ENCODE measurements around a stretch of chr2.

- RAMPAGE, long total RNA = no peak
- RRBS = no CpG with 5 or more reads among the region's 5 CpGs
Measured at GRCh38 chr2:21011464-21012021, 32.3 kb downstream of the APOB start.

DNA sequence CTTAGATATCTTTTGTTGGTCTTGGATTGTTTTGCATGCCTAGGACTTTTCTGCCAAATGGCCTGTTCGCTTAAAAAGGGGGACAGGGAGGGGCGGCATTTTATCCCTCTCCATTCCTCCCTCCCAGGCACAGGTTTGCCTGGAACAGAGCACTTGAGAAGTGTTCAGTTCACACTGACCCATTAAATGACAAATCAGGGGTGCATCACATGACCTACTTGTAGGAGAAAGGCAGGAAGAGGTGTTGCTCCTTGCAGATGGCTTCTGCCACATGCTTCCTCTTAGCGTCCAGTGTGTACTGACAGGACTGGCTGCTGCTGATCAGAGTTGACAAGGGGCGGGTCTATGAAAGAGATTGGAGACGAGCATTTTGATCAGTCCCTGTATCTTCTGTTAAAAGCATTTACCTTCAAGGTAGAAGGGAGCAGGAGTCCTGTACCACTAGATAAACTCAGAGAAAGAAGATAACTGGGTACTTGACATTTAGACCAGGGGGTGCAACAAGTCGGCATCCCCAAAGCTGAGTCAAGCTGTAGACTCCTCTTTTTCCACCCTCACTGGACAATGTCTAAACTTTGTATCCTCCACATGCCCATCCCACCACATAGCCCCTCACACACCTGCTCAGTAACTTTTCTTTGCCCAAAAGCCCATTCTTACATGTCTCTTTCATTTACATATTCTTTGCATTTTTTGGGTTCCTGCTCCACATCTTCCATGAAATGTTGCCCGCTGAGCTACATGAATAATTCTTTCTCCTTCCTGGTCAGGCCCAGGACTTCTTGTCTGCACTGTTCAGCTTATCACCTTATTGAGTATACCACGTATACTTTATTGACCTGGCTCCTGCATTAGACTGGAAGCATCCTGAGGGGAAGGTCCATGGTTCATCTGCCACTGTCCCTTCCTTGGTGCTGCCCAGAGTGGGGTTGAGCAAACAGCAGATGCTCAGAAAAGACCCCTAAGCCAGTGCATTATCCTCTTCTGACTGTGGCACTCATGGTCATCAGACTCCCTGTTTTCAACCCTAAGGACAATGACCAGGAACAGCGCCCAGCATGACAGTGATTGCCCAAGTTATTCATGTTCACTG, 8.2 kb downstream of the APOB start:
- RAMPAGE, long total RNA = no peak
- RRBS = no CpG with 5 or more reads among the region's 9 CpGs

DNA sequence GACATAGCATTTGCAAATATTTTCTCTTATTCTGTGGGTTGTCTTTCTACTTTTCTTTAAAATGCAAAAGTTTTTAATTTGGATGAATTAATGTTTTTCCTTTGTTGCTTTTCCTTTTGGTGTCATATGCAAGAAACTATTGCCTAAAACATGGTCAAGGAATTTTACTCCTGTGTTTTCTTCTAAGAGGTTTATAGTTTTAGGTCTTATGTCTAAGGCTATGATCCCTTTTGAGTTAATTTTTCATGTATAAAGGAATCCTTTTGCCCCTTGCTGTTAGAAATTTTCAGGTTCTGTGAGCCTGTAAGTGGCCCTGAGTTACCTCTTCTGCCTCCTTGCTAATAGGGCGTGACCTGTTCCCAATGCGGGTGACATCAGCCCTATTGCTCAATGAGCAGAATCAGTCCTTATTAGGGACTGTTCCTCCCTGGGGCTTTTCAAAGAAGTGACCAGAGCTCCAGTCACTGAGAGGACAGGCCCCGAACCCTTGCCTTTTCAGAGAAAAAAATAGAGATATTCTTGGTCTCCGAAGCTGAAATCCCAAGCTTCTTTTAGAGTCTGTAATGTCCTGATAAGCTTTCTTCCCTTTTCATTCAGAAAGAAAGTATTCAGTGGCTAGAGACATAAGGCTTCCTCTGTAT, 8.1 kb upstream of the APOB start:
- RAMPAGE, long total RNA = no peak
- RRBS = no CpG with 5 or more reads among the region's 4 CpGs

DNA sequence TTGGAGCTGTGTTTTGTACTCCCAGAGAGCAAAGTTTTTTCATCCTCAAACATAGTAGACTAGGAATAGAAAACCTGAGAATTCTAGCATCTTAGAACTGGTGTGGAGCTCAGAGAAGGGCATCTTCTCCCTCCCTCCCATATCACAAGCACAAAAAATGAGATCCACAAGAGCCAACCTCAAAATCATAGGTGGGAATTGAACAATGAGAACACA, 904.1 kb downstream of the TDRD15 start:
- RAMPAGE, long total RNA = no peak

- RAMPAGE, long total RNA = no peak
- RRBS = no CpG with 5 or more reads among the region's 2 CpGs
Measured at GRCh38 chr2:22559684-22560006, 825.3 kb upstream of the KLHL29 start.

DNA sequence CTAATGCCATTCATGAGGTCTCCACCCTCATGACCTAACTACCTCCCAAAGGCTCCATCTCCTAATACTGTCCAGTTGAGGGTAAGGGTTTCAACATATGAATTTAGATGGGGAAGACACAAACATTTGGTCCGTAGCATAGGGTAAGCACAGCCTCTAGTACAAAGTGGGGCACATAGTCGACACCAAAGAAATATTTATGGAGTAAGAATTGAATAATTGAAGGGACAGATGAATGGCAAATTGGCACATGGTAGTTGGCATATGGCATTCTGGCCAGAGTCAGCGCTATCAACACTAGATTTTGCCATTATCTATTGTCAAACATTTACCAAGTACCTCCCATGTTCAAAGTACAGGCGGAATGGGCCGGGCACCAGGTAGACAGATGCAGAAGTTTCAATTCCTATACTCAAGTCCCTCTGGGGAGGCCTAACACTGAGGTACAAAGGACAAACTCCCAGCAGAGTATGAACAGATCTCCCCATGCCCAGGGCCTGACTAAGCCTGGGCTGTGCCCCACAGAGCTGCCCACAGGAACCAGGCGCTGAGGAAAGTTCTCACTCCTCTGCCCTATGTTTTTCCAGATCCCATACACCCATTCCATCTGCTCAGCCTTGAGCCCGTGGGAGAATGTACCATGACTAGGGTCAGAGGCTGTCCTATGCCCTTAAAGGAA, 257.6 kb upstream of the KLHL29 start:
- RAMPAGE, long total RNA = no peak
- RRBS = no CpG with 5 or more reads among the region's 7 CpGs

DNA sequence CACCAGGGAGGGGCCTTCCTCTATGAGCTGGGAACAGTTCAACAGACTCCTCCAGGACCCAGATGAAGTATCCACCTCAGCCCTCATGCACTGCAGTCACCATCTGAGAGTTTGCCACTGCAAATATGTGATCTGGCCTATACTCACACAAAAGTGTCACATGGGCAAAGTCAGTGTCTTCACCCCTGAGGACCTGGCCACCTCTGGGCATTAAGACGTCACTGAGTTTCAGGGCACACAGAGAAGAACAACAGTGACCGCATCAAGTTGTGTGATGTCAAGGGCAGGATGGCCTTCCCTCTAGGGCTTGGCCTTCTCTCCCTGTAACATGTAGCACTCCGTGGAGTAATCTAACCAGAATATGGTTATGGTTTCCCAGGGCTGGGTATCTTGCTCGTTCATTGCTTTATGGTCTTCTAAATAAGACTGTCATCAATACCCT, 136.8 kb upstream of the KLHL29 start:
- RAMPAGE, long total RNA = no peak
- RRBS = no CpG with 5 or more reads among the region's 4 CpGs

DNA sequence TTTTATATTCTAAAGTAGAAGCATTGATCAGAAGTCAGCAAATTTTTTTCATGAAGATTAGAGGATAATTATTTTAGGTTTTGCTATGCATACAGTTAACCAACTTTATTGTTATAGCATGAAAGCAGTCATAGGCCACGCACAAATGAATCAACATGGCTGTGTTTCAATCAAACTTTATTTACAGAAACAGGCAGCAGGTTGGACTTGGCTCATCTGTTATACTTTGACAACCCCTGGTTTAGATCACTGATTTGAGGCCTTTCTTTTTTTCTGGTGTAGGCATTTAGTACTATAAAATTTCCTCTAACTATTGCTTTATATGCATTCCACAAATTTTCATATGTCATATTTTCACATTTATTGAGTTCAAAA, 116.5 kb upstream of the KLHL29 start:
- RAMPAGE, long total RNA = no peak
- RRBS = no CpG with 5 or more reads among the region's 1 CpG

- RAMPAGE, long total RNA = no peak
- RRBS = 84% methylated on average over 2 of the region's 25 CpGs
Measured at GRCh38 chr2:23706622-23707300, 220.2 kb downstream of the ATAD2B start.

- RAMPAGE, long total RNA = no peak
- RRBS = no CpG with 5 or more reads among the region's 3 CpGs
Measured at GRCh38 chr2:23884588-23885199, 42.2 kb downstream of the ATAD2B start.

- RAMPAGE, long total RNA = no peak
- RRBS = no CpG with 5 or more reads among the region's 7 CpGs
Measured at GRCh38 chr2:23885644-23886169, 41.2 kb downstream of the ATAD2B start.

DNA sequence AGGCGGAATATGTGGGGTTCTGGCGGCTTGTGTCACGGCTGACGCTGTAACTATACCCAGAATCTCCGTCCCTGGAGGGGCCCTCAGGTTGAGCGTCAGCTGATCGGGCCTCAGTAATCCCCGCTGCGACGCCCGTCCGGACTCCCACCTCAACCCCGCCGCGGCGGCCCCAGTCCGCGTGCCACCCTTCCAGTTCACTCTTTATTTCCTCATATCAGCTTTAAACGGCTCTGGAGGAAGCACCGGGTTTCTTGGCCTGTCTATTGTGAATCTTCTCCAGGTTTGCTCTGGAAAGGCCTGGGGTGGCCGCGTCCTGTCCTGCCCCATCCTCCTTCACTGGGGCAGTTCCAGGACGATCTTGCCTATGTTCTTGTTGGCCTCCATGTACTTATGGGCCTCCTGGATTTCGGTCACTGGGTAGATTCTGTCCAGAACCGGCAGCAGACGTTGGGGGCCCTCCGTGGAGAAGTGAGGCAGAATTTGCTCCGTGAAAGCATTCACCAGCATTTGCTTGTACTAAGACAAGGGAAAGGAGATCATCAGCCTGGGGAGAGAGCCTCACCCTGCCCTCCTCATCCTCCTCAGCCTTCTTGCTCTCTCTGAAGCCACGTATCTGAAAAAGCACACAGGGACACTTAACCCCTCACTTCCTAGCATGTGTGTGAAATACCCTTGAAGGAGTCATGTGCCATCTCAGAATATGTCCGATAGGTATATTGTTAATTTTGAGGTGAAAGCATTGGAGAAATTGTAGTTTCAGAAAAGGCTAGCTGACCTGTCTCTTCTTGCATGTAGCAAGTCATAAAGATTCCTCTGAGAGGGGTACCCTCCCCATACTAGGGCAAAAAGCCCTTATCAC, 1.3 kb upstream of the SF3B6 start:
- RAMPAGE, long total RNA = no peak
- RRBS = 3% methylated on average over 7 of the region's 30 CpGs

DNA sequence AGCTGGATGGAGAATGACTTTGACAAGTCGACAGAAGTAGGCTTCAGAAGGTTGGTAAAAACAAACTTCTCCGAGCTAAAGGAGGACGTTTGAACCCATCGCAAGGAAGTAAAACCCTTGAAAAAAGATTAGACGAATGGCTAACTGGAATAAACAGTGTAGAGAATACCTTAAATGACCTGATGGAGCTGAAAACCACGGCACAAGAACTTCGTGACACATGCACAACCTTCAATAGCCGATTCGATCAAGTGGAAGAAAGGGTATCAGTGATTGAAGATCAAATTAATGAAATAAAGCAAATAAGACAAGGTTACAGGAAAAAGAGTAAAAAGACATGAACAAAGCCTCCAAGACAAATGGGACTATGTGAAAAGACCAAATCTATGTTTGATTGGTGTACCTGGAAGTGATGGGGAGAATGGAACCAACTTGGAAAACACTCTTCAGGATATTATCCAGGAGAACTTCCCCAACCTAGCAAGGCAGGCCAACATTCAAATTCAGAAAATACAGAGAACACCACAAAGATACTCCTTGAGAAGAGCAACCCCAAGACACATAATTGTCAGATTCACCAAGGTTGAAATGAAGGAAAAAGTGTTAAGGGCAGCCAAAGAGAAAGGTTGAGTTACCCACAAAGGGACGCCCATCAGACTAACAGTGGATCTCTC, 11.8 kb upstream of the TP53I3 start:
- RAMPAGE, long total RNA = no peak
- RRBS = no CpG with 5 or more reads among the region's 10 CpGs

- RAMPAGE, long total RNA = no peak
- RRBS = no CpG with 5 or more reads among the region's 3 CpGs
Measured at GRCh38 chr2:24310124-24310828, 50.1 kb downstream of the ITSN2 start.

GRCh38 chr2:24327850-24328340, 32.4 kb downstream of the ITSN2 start:
- RAMPAGE, long total RNA = no peak
- RRBS = no CpG with 5 or more reads among the region's 4 CpGs

GRCh38 chr2:24342323-24342953, 17.9 kb downstream of the ITSN2 start:
- RAMPAGE, long total RNA = no peak
- RRBS = no CpG with 5 or more reads among the region's 6 CpGs

GRCh38 chr2:24354456-24354848, 5.9 kb downstream of the ITSN2 start:
- RAMPAGE, long total RNA = no peak
- RRBS = no CpG with 5 or more reads among the region's 3 CpGs

DNA sequence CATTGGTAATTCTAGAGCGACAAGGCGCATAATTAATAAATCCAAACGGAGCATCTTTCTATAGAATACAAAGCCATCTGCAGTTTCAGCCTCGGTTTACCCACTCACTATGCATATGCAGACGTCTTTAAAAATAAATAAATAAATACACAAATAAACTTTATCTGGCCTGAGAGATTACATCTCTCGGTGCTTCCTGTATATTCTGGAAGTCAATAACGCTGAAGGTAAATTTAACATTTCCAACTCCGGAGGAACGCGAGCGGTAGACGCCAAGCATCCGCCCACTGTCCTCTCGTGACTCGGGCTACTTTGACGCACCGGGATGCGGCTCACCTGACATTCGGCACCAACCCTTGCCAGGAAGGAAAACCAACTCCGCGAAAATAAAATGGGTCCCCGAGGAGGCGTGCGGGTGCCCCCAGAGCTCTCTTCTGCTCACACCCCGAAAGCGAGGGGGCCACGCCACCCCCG, 796 bp downstream of the ITSN2 start:
- RAMPAGE, long total RNA = no peak
- RRBS = 1% methylated on average over 10 of the region's 28 CpGs

- RAMPAGE, long total RNA = no peak
- RRBS = no CpG with 5 or more reads among the region's 8 CpGs
Measured at GRCh38 chr2:24452245-24452854, 38.7 kb upstream of the NCOA1 start.

DNA sequence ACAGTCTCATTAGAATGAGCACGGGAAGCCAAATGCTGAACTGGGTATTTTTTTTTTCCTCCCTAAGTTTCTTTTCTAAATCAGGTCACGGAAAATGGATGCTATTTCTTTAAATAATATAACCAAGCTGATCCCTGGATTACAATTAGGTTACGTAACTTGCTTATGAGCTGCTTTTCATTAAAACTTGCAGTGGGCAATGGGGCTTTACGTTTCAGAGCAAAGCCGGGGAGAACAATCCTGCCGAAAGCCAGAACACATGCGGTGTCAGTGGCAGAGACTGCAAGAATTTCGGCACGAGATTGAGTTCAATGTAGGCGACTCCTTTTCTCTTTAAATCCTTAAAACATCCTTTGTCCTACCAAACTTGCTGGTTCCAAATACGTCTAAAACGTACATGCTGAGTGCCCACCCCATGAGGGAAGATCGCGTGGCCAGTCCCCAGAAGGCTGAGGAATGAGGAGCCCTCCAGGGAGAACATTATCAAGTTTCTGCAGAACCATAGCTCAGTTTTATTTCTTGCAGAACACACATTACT, 36.8 kb upstream of the NCOA1 start:
- RAMPAGE, long total RNA = no peak
- RRBS = no CpG with 5 or more reads among the region's 14 CpGs